GM23338 (cell line): ENCODE results near the genes MOSMO and EEF2K.

DNA sequence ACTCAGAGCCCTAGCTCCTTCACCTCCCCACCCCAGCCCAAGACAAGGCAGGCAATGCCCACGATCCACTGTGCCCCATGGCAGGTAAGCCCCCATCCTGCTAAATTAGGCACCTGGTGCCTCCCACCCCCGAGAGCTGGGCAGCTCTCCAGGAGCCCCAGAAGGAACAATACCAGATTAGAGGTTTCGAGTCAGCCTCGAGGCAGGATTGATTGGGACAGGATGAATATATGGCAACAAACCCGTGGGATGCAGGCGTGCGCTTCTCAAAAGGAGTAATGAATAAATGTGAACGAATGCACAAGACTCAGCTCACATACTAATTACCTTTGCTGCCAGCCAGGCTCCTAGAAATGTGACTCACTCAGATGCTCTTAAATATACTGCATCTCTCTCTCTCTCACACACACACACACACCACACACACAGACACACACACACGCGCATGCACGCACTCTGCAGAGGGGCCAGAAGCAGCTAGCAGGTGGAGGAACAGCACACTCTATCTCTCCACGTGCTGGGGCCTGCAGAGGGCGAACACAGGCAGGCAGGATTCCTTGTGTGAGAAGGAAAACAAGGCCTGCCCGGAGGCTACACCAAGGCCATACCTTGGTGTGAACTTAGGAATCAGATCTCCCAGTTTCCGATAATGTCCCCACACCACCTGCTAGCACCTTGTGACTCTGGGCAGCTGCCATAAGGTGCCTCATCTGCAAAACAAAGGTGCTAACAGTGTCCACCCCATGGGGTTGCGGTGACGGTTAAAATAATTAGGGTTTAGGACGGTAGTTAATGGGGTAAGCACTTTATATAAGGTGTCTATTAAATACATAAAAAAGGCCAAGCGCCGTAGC lies 5.4 kb downstream of the GPRC5B start:
- PRO-cap, result no peak
- RAMPAGE, long total RNA, result no peak

DNA sequence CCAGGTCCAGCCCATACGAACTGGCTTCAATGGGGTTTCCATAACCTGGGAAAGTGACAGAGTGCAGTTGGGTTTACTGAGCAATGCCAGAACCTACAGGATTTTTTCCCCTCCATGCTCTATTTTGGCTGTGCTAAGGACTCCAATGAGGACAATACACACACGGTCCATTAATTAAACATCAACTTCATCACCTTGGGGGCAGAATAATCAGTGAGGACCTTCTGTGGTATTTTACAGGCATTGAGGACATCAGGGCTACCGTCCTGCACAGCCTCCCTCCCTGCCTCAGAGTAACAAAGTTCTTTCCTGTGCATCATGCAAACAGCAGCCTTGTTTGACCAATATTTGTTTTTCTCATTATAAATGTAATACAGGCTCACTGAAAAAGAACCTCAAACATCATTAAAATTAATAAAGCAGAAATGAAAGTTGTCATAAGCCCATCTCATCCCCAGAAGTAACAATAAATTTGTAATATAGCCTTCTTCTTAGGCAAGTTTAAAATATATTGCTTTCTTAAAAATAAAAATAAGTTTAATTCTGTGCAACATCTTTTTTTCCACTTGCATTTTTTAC lies 3.0 kb downstream of the GP2 start:
- PRO-cap, result no peak
- RAMPAGE, long total RNA, result no peak

DNA sequence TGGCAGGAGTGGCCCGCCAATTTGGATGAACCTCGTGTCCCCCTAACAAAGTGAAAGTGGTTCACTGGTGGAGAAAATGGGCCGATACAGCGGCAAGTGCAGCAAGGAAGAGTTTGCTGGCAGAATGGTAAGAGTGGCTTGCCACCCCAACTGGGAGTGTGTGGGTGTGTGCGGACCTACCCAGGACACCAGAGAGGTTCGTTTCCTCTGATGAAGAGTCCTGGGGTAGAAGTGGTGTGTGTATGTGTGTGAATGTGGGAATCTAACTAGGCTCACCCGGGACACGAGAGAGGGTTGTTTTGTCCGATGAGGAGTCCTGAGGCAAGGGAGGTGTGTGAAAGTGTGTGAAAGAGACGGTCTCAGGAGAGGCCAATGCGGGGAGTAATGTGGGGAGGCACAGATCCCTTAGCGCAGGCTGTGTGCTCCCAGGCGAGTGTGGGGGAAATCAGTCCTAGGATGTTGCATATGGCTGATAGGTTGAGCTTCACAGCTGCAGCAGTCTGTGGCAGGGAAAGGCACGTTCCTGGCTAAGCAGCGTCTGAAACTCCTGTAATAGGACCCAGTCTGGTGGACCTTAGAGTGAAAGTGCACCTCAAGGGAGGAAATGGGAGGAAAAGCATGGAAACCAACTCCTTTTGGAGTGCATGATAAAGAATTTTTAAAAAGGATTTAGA lies 22.4 kb downstream of the ACSM1 start:
- PRO-cap, result unidirectional peak, plus-strand start at position 448 of the sequence; bidirectional peak, plus-strand start at position 448 of the sequence, minus-strand start at position 447 of the sequence; bidirectional peak, plus-strand start at position 562 of the sequence, minus-strand start at position 504 of the sequence
- RAMPAGE, long total RNA, result no peak

DNA sequence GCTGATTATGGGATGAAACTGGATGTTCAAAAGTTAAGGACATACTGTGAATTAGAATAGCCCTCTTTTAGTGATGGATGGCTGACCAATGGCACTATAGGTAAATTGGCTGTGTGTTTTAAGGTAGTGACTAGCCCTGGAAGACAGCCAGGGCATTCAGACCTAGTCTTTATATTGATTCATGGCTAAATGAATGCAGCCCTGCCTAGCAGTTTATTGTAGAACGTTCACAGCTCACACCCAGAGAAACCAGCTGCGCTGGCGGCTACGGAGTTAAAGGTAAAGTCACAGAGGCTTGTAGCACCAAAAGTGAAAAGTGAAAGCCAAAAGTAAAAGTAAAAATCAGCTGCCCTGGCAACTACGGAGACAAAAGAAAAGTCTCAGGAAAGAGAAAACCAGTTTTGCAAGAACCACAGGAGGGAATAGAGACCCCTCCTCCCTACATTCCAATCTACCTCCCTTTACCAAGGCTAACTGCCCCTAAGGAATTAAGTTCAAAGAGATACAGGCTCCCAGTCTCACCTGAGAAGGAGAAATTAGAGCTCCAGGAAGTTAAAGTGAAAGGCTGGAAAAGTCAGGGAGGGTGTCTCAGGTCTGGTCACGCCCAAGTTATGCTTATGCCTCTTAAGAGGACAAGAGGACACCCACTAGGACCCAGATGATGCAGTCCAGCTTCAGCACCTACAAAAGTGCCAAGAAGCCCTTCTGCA lies 21.7 kb downstream of the ACSM1 start:
- PRO-cap, result bidirectional peak, plus-strand start at position 497 of the sequence, minus-strand start at position 281 of the sequence
- RAMPAGE, long total RNA, result no peak

- PRO-cap, result no peak
- RAMPAGE, long total RNA, result no peak
Observed at GRCh38 chr16:20693926-20694451, 3.5 kb downstream of the ACSM1 start.

GRCh38 chr16:20704252-20704772 lies 6.8 kb upstream of the ACSM1 start:
- PRO-cap, result no peak
- RAMPAGE, long total RNA, result no peak

GRCh38 chr16:20734114-20734891 lies 7.3 kb downstream of the THUMPD1 start:
- PRO-cap, result no peak
- RAMPAGE, long total RNA, result no peak

GRCh38 chr16:20746849-20747742 lies 5.5 kb upstream of the THUMPD1 start:
- PRO-cap, result no peak
- RAMPAGE, long total RNA, result no peak

- PRO-cap, result no peak
- RAMPAGE, long total RNA, result no peak
Observed at GRCh38 chr16:20884135-20884955, 15.8 kb downstream of the DCUN1D3 start.

DNA sequence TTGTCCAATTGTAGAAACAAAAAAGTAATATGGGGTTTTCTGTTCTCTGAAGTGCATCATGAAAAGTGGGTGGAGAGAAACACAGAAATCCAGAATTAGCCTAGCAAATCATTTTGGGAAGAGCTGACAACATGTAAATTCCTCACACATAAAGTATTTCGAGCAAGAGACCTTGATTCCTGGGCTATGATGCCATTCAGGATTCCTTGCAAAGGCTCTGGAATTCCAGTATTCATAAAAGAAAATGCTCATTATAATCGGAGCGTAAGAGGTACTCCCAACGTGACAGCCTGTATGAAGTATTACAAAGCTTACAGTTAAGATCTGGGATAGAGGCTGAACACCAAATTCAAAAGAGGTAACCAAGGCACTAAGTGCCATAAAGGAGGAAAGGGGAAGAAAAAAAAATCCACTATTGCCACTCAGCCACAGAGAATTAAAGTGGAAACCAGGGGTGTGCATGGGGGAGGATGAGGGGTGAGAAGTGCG lies 975 bp downstream of the DCUN1D3 start:
- PRO-cap, result no peak
- RAMPAGE, long total RNA, result no peak

DNA sequence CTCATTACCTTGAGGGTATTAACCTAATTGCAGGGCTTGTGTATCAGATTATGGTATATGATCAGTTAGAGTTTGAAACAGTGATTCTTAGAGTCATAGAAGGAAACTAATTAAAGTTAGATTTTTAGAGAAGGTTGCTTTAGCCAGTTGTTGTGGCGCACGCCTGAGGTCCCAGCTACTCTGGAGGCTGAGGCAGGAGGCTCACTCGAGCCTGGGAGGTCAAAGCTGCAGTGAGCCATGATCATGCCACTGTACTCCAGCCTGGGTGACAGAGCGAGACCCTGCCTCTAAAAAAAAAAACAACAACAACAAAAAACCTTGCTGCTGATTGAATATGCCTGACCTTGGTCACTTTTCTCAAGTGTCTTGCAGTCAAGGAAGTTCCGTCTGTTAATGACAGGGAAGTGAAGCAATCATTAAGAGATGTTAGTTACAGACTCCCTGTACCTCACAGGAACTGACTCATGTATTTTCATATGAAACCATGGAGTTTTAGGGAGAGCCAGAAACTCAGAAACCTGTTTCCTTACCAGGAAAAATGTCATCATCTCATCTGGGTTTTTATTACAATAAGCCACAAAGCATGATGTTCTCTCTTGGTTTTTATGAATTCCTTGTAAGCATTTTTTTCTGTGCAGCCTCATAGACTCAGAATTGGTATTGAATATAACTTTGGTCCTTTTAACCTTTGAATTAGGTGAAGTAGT lies 10.1 kb downstream of the LYRM1 start:
- PRO-cap, result no peak
- RAMPAGE, long total RNA, result no peak

DNA sequence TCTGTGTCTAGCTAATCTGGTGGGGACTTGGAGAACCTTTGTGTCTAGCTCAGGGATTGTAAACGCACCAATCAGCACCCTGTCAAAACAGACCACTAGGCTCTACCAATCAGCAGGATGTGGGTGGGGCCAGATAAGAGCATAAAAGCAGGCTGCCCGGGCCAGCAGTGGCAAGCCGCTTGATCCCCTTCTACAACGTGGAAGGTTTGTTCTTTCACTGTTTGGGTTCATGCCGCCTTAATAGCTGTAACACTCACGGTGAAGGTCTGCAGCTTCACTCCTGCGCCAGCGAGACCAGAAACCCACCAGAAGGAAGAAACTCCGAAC lies 2.7 kb upstream of the DNAH3 start:
- PRO-cap, result no peak
- RAMPAGE, long total RNA, result no peak

GRCh38 chr16:21508949-21509521 lies 90.3 kb upstream of the METTL9 start:
- PRO-cap, result no peak
- RAMPAGE, long total RNA, result no peak

- PRO-cap, result bidirectional peak, plus-strand start at chr16:21521593, minus-strand start at chr16:21521505; bidirectional peak, plus-strand start at chr16:21521867, minus-strand start at chr16:21521840; bidirectional peak, plus-strand start at chr16:21522070, minus-strand start at chr16:21522041
- RAMPAGE, long total RNA, result no peak
Observed at GRCh38 chr16:21521323-21522304, 77.8 kb upstream of the METTL9 start.

DNA sequence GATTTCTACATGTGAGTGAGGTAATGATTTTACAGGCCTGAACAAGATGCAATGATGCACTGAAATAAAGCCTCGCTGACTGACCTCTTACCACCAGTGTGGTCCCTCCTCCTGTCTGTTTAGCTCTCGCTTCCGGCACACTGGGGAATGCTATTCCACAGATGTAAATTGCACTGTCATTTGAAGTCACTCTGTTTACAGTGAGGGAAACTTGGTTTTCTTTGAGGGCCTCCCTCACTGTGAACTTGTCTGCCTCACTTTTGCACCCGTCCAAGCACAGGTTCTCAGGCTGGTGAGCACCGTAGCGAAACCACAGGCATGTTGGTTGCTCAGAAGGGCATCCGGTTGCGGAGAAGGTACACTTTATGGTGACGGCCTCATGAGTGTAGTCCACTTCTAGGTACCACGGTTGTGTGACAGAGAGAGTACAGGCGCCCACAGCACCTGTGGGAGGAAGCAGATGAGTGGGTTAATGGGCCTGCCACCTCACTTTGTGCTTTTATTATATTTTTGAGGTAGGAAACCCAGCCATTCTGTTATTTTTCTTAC lies 5.3 kb downstream of the IGSF6 start:
- PRO-cap, result no peak
- RAMPAGE, long total RNA, result no peak

GRCh38 chr16:21837205-21837652 lies 20.3 kb downstream of the NPIPB4 start:
- PRO-cap, result no peak
- RAMPAGE, long total RNA, result no peak

DNA sequence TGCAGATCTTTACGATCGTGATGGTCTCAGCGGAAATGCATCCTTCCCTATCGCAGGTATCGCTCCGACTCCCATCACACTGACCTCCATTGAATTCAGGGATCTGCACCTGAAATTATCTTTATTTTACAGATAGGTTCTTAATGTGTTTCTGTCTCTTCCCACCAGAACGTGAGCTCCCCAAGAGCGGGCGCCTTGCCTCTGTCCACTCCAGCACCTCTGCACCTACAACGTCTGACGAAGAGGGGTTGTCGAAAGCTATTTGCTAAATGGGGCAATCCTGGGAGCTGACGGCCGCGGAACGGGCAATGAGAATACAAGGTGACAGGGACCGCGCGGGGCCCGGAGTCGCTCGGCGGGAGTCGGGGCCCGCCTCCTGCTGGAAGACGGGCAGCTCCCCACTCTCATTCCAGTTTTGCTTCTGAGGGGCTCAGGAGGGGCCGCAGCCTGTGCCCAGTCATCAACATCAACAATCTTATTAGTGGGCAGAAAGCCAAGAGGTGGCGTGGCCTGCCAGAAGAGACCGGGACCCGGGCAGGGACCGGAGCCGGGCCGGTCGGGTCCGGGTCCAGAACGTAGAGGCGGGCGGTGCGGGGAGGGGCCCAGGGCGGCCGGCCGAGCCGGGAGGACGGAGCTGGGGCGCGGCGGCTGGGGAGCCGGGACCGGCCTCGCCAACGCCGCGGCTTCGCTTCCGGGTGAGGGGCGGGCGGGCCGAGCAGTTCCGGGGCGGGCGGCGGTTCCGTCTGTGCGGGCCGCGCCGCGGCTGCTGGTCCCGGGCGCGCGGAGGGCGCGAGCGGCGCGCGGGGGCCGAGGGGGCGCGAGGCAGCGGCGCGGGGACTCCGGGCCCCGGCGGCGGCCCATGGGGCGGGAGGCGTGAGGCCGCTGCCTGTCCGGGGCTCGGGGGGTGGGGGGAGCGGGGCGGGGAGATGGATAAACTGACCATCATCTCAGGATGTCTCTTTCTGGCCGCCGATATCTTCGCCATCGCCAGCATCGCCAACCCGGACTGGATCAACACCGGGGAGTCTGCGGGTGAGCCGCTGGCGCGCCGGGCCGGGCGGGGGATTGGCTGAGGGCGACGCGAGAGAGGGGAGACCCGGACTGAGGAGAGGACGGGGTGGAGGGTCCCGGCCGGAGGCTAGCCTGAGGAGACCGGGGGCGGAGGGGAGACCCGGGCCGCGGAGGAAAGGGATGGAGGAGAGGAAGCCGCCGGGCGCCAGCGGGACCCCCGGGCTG lies at the start of gene MOSMO:
Gene MOSMO, plus strand, starts transcription at position 736 of the 1,236 bp plus-strand sequence.
- PRO-cap, result bidirectional peak, plus-strand start at position 407 of the sequence, minus-strand start at position 318 of the sequence; bidirectional peak, plus-strand start at position 718 of the sequence, minus-strand start at position 691 of the sequence; bidirectional peak, plus-strand start at position 1,102 of the sequence, minus-strand start at position 1,008 of the sequence
- RAMPAGE, long total RNA, result no peak

- PRO-cap, result bidirectional peak, plus-strand start at chr16:22206310, minus-strand start at chr16:22206016
- RAMPAGE, long total RNA, result no peak
Observed at GRCh38 chr16:22205645-22206405, at the start of gene EEF2K. TSS of gene EEF2K (plus strand) at chr16:22206278.

DNA sequence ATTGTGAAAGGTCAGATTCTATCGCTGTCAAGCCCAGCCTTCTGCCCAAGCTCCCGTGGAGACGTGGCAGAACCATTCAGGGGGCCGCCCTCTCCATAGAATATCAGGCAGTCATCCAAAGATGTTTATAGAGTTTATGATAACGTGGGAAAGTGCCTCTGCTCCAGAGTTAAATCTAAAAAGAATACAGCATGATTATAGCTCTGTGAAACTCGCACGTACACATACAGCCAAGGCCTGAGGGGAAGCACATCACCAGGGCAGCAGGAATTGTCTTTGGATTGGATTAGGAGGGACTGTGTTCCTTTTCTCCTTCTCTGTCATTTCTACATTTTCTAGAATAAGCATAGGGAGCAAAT lies 26.9 kb downstream of the EEF2K start:
- PRO-cap, result no peak
- RAMPAGE, long total RNA, result no peak

DNA sequence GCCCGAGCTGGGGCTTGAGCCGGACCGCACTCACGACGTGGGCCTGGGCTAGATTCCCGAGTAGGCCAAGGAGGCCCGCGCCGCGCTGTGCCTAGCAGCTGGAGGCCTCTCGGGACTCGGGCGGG lies 211 bp downstream of the POLR3E start:
- PRO-cap, result bidirectional peak, plus-strand start outside the sequence, minus-strand start at position 89 of the sequence
- RAMPAGE, long total RNA, result no peak